Ascending aorta (tissue), 1 donor: ENCODE results near the gene GPR84.

DNA sequence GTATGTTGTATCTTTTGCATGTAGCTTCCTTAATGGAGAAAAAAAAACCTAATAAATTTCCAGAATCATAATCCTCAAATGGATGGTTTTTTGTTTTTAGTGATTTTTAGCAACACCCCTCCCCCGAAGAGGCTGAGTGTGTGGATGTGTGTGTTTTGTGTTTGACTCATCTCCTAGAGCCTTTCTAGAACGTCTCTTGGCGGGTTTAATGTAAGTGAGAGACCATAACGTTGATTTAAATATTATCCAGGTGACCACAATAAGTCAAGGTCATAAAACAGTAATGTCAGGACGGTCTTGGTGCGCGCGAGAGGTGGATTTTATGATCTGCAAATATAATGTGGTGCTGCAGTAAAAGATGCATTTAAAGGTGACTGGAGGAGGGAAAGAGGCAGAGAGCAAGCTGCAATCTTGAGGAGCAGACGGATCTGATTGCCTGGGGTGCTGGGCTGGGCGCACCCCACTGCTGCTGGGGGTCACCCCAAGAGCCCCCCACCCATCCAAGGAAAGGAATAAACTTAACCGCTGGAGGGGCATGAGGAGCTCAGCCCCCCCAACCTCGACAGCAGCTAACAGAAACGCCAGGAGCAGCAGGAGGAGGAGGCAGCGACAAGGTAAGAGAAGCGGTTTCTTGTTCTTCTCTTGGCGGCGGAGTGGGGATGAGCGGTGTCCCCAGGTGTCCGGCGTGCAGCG lies 5.4 kb downstream of the HOXC10 start:
- PRO-cap: no peak

GRCh38 chr12:54004825-54005158 lies 4.0 kb upstream of the HOXC8 start:
- PRO-cap: no peak

DNA sequence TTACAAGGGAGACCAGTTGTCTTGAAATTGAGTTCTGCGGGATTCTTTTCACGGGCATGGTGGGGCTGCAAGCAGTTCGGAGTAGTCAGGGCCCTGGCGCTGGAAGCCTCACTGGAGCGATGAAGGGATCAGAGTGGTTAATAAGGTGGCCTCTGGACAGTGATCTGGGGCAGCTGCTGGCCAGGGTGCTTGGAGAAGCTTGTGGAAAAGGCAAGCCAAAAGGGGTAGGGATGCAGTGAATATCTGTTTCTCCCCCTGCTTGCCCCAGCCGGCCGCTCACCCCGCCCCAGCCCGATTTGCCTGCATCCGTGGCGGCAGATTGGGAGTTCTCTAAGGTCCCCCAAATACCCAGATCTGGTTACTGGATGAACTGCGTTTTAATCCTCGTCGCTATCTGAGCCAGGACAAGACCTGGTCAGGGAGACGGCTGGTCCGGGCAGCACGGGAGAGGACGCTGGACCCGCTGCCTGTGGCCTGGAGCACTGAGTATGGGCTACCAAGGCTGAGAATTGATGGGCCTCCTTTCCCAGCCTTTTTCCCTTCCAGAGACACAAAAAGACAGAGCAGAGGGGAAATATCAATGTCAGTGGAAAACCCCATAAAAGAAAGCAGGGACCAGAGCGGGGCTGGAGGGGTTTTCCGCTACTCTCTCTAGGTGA lies 7.2 kb upstream of the HOXC6 start:
- PRO-cap: no peak

- PRO-cap: no peak
Measured at GRCh38 chr12:54024120-54024520, 4.1 kb upstream of the HOXC6 start.

DNA sequence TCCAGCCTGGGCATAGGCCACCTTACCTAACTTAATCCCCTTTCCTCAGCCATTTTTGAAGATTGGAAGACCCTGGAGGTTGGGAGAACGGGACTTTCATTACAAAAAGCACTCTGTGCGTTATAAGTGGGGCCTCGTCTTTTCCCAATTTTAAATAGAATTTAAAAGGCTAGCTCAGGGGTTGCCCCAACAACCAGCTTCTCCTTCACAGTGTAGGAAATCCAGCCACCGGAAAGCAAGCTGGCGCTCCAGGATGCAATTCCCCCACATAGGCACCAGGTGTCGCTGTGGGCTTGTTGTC lies 430 bp upstream of the HOXC5 start:
- PRO-cap: no peak

DNA sequence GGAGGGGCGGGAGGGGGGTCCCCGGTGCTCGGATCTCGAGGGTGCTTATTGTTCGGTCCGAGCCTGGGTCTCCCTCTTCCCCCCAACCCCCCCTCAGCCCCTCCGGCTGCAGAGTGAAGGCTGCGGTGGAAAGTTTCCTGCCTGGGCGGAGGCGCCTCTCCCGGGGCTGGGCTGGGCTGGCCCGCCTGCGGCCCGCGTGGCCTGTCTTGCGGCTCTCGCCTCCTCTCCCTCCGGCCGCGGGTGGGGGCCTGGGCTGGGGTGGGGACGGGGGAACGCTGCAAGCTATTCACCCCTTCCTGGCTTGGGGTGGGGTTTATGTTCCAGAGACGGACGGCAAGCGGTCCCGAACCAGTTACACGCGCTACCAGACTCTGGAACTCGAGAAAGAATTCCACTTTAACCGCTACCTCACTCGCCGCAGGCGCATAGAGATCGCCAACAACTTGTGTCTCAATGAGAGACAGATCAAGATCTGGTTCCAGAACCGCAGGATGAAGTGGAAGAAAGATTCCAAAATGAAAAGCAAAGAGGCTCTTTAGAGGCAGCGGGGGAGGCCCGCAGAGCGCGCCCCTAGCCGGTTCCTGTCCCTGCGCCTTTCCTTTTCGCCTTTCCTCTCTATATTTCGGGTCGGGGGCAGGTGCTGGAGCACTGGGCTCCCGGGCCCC lies 1.2 kb downstream of the HOXC5 start:
- PRO-cap: no peak

DNA sequence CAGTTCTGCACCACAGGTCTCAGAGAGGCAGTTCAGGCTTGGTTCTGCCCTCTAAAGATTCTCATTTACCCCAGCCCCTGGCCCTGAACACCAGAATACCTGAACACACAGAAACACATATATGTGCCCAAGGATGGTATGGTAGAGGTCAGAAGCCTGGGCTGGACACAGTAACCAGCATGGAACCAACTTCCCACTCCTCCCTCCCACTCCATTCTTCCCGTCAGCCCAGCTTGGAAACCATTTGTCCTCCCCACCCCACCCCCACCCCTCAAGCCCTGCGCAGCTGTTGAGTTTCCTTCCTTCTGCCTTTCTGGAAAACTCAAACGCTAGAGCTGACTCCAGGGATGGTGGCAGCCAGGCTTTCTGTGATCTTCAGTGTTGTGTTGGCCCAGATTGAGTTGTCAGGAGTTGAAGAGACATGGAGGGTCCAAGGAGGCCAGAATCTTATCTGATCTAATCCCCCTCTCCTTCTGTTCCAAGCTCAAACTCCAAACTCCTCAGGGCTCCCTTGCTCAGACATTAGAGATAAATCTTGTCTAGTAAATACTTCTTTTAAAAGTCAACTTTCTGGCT lies 10.2 kb upstream of the HOXC4 start:
- PRO-cap: no peak

DNA sequence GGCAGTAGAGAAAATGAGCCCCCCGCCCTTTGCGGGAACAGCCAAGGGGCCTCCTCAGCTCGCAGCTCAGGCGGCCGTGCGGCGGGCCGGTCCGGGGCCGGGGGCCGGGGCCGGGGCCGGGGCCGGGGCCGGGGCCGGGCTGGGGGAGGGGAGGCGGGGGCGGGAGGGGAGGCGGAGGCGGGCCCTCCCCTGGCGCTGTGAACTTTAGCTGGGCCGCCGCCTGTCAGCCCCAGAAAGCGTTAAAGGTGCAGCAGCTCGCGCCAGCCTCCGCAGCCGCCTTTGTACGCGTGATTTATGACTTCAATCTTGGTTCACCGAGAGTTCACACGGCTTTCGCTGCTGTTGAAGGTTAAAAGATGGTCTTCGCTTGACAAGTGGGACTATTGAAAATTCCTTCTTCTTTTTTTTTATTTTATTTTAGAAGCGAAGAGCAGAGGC lies 28.9 kb downstream of the HOXC4 start:
- PRO-cap: no peak

- PRO-cap: no peak
Measured at GRCh38 chr12:54147463-54148084, 41.2 kb downstream of the SMUG1 start.

GRCh38 chr12:54187026-54187856 lies 1.5 kb downstream of the SMUG1 start:
- PRO-cap: no peak

- PRO-cap: no peak
Measured at GRCh38 chr12:54216942-54217367, 28.2 kb upstream of the SMUG1 start.

DNA sequence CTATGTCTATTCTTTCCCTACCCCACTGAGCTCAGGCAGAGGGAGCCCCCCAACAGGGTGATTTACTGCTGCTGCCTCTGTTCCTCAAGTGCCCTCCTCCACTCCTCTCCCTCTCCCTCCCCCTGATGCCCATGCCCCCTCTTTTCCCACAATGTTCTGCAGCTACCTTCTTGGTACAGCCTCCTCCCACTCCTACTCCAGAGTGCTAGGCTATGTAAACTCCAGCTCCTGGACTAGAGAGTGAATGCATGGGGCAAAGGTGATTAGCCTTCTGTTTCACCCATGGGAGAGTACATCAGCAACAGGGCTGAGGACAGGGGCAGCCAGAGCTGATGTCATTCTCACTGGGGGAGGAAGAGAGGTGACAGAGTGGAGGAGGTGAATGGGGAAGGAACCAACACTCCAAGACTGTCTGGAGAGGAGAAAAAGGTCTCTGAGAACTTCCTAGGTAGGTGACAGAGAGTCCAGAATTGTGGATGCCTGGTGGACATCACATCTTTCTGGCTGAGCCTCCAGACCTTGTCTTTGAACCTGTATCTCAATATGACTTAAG lies 10.8 kb downstream of the GPR84 start:
- PRO-cap: no peak

DNA sequence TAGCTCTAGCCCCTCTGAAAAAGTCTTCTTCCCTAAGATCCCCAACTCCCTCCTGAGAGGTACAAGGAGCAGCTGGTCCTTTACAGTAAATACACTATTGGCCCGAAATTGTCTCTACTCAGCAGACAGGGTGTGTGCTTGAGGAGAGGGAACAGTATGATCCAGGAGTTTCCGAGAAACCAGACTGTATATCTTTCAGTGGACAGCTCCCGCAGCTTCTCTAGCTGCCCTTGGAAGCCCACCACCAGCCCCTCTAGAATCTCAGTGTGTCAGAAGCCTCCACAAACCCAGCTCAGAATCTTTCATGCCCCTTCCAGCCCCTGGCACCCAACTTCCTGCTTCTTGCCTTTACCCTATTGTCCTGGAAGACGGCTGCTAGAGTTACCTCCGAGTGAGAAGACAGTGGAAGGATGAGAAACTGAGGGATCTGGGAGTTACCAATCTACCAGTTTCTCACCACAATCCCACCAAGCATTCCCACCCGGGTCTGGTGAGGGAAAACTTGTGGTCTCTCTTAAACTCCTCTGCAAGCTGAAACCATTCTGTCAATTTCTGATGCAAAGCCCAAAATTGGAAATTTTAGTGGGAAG lies 7.9 kb downstream of the GPR84 start:
- PRO-cap: no peak

- PRO-cap: no peak
Measured at GRCh38 chr12:54364332-54364985, at the start of gene GPR84. GPR84 (minus strand) TSS chr12:54364486.

DNA sequence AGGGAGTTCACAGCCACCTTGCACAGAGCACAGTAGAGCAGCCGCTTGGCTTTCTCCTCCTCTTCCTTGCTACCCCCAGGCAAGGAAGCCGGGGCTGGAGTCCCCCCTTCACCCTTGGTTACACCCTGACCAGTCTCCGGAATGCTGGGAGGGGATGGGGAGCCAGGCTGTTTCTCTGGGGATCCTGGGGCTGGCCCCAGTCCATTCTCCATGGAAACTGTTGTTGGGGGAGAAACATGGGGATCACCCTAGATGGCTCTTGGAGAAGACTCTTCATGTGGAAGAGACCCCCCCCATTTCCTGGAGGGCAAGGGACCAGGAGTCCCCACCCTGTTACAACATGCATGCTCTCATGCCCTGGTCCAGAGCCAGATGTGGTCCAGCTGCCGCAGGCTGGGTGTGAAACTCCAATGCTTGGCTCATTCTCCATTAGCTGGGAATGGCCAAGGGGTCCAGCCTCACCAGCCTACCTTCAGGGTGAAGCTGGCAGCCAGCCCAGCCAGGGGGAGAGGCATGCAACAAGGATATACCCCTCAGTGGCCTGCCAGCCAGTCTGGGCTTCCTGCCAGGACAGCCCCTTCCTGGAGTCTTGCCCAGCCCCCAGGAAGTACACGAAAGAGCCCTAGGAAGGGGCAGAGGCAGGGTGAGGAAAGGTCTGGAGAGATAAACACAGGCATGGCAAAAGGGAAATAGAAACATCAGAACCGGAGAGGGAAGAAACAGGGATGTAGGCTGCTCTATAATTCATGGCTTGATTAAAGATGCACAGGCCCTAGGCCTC lies 7.4 kb upstream of the GPR84 start:
- PRO-cap: no peak

DNA sequence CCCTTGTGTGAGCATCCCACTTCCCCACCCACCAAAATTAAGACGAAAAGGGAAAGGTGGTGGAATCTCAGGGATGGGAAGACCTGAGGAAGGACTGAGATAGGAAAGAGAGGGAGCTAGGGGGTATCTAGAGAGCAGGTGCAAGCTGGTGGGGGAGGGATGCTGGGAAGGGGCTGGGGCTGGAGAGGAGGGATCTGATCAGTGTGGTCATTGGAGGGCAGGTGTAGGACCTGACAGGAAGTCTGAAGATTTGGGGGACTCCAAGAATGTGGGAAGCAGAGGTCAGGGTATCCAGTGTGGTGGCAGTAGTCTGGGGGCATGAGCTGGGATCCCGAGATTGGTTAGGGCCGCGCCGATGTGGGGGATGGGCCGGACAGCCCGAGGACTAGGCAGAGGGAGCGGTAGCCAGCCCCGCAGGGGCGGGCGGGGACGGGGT lies 5.9 kb downstream of the ZNF385A start:
- PRO-cap: no peak

GRCh38 chr12:54379008-54379485 lies 5.5 kb downstream of the ZNF385A start:
- PRO-cap: bidirectional peak, plus-strand start at chr12:54379305, minus-strand start at chr12:54379182

DNA sequence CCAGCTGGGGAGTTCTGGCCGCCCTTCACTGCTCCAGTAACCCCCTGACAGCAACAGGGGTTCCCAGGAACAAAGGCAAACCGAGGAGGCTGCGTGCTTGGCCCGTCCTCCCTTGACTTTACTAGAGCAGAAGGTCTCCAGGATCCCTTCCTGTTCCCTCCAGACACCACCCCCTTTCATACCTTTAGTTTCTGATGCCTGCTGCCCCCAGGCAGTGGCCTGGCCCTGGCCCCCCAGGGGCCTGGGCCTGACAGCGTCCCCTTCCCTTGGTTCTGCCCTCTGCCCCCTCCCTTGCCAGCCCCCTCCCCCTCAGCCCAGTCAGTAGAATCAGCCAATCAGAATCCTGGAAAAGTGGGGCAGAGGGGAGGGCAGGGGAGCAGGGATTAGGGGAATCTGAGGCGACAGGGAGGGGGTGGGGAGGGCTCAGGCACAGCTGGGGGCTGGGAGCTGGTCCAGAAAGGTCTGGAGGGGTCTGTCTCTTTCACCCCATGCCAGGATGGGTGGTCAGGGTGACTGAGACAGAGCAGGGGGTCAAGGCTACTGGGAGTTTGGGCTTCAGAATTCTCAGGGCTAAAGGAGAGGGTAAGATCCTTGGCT lies 1.1 kb upstream of the ZNF385A start:
- PRO-cap: no peak

GRCh38 chr12:54386849-54387464 lies 2.4 kb upstream of the ZNF385A start:
- PRO-cap: no peak

DNA sequence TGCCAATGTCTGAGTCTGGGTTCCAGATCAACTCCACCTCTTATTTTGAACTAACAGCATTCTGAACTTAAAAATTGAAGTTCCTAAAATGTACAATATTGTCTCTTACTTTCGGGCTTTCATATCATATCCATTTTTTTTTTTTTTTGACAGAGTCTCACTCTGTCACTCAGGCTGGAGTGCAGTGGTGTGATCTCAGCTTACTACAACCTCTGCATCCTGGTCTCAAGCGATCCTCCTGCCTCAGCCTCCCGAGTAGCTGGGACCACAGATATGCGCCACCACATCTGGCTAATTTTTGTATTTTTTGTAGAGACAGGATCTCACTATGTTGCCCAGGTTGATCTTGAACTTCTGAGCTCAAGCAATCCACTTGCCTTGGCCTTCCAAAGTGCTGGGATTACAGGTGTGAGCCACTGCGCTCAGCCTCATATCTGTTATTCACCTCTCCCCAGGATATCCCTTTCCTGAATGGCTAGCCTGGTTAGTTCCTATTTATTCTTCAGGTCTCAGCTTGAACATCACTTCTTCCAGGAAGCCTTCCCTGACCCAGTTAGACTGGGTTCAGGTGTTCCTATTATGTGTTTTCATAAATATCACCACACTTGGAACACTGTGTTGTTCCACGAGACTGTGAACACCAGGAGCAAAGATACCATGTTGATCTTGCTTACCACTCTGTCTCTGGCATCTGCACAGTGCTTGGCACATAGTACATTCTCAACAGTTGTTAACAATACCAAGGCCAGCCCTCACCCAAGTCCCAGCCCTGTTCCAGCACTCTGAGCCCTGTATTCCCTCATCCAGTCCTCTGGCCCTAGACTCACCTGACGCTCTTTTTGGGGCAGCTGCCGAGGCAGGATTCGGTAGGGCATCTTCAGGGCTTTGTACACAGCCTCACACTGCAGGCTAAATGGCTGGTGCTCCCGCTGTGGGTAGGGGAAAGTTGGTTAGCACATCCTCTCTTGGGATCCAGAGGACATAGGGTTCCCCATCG lies 13.5 kb upstream of the ZNF385A start:
- PRO-cap: no peak